Neural progenitor cell (in vitro differentiated cells): ENCODE measurements around a stretch of chr13.

DNA sequence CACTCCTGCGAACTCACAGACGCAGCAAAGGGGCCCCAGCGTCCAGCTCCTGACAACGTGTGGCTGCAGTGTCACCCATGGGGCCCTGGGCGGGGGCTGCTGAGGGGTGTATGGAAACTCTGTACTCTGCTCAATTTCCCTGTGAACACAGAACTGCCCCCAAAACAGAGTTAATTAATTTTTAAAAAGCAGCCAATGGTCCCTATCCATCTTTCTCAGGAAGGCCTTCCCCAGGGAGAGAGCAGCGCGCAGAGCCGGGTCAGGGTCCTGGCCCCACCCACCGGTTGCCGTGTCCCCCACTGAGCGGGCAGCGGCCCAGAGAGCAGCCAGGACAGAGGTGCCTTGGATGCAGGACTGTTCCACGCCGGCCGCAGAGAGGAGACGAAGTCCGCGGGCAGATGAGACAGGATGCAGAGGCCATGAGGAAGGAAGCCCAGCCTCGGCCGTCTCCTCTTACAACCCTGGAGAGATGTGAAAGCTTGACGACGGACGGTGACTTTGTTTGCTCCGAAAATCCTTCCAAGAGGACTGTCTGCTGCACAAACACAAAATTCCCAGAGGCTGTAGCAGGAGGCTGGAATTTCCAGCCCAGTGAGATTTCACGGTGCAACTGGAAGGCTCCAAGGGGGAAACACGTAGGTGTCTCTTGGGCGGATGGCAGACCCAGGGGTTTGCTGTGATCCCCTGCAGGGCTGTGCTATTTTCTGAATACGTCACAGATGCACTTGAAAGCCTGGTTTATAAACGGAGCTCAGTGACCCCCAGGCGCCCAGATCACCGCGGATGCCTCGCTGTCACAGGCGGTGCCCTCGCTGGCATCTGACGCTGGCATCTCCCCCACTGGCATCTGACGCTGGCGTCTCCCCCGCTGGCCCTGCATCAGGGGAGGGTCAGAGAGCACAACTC, 61.7 kb upstream of the C13orf46 start:
- RAMPAGE, long total RNA, result no peak

DNA sequence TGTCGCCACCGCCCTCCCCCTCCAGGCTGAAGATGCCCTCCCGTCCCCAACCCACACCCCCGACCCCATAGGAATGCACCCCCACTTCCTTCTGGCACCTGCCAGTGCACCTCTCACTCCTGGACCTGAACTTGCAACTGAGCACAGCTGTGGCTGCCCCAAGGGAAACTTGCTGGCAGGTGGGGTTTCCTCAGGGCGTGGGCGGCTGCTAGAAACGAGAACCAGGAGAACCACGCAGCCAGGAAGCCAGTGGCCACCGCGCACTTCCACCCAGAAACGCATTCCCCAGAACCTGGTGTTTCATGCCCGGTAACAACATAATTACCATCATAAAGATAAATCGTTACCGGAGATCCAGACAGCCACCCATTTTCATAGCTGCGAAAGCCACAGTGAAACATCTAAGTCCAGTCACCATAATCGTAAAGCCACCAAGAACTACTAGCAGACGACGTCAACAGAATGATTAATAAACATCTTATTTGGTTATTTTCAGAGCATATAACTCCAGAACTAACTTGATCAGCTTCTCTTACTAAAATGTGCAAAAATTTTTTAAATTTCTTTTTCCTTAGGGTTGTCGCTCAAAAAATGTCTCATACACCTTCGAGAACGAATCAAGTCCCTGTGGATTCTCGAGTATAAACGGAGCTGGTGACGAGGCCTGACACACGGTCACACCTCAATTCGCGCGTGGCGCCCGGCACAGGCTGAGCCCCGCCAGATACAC, 75.3 kb upstream of the C13orf46 start:
- RAMPAGE, long total RNA, result no peak

DNA sequence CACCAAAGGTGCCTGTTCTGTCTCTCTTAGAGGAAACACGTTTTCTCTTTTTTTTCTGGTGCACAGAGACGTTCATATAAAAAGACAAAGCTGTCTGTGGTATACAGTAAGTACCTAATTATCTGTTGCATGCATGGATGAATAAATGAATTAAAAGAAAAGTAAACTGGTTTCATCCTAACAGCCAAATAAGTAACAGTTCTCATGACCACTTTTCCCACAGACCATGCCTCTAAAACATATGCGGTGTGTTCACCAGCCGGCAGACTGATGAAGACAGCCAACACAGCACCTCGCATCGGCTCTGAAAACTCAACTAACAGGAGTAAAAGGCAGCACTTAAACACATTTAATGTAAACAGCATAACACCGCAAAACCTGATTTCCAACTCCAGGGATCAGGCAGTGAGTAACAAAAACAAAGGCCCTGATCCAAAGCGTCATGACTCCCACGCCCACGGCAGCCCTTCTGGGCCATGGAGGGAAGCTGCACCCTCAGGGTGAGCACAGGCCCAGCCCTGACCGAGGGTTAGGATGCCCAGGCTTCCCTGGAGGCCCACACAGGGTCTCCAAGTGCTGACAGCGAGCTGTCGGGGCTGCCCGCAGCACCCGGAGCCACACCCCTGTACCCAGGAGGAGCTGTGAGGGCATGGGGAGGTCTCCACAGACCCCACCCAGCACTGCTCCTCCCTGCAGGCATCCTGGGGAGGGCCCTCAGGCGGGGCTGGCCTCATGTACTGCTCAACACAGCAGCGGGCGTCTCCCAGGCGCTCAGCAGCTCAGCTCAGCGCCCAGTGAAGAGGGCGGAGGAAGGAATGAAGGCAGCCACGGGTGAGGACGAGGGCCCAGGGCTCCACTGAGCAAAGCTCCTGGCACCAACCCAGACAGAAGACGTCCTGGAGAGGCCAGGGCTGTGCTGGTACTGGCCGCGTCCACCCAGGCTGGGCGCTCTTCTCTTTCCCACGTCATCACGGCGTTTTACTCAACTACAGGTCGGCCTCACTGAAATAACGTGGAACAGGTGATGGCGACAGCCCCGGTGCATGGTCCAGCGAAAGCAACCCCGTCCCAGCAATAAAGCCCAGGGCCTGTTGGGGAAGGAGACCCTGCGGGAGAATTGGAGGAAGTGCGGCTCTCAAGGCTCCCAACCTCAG, 53.8 kb downstream of the RASA3 start:
- RAMPAGE, long total RNA, result no peak

GRCh38 chr13:114089057-114089256, 43.5 kb downstream of the RASA3 start:
- RAMPAGE, long total RNA, result no peak

- RAMPAGE, long total RNA, result no peak
Measured at GRCh38 chr13:114131750-114132228, 634 bp downstream of the RASA3 start.

- RAMPAGE, long total RNA, result no peak
Measured at GRCh38 chr13:114142350-114143566, 10.3 kb upstream of the RASA3 start.

- RAMPAGE, long total RNA, result no peak
Measured at GRCh38 chr13:114154415-114155002, 22.1 kb upstream of the RASA3 start.

DNA sequence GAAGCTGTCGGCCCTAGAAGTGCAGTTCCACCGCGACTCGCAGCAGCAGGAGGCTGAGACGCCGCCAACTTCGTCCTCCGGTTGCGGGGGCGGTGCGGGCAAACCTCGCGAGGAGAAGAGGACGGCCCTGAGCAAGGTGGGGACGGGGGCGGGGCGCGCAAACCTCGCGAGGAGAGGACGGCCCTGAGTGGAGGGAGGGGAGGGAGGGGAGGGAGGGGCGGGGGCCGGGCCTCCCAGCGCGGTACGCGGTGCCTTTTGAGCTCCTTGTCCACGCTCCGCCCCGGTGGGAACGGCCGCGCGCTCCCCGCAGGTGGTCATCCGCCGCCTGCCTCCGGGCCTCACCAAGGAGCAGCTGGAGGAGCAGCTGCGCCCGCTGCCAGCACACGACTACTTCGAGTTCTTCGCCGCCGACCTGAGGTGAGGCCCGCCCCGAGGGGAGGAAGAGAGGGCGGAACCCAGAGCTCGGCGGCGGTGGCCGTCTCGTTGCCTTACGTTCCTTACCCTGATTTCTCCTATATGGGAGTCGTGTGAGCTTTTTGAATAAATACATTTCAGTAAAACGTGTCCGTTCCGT, 397 bp downstream of the UPF3A start:
- RAMPAGE, long total RNA, result start-site peak on the plus strand centred at position 287 of the sequence, 120 bp wide, 246 and 646 reads in 2 replicates